Measurements from ENCODE around the genes OR8I2 and OR5T3.

DNA sequence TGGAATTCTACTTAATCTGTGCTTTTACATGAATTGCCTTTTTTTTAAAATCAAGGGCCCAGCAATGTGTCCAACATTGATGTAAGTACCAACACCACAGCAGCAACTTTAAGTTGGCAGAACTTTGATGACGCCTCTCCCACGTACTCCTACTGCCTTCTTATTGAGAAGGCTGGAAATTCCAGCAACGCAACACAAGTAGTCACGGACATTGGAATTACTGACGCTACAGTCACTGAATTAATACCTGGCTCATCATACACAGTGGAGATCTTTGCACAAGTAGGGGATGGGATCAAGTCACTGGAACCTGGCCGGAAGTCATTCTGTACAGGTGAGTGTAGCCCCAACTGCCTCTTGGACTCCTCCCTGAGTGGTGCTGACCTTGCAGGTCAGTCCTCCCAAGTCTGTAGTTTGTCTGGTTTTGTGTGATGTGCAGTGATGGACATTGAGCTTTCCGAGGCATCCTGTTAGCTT is 79.6 kb upstream of the OR4B1 start:
- PRO-cap, result no peak
CAGE:
- cytosol, long polyA minus RNA, result no peak
- cytosol, long polyA plus RNA, result no peak
- long polyA plus RNA, result no peak
- nucleus, long polyA minus RNA, result no peak
- nucleus, long polyA plus RNA, result no peak

GRCh38 chr11:49911194-49911393 is 41.1 kb upstream of the OR4C13 start:
- PRO-cap, result no peak
CAGE:
- cytosol, long polyA minus RNA, result no peak
- cytosol, long polyA plus RNA, result no peak
- long polyA plus RNA, result no peak
- nucleus, long polyA minus RNA, result no peak
- nucleus, long polyA plus RNA, result no peak

- PRO-cap, result no peak
CAGE:
- cytosol, long polyA minus RNA, result no peak
- cytosol, long polyA plus RNA, result no peak
- long polyA plus RNA, result no peak
- nucleus, long polyA minus RNA, result no peak
- nucleus, long polyA plus RNA, result no peak
Measured at GRCh38 chr11:50190785-50190993, 208.4 kb upstream of the OR4C12 start.

GRCh38 chr11:56092886-56093574 is at the start of gene OR8I2:
Gene OR8I2 (plus strand): TSS chr11:56093308.
- PRO-cap, result no peak
CAGE:
- cytosol, long polyA minus RNA, result no peak
- cytosol, long polyA plus RNA, result no peak
- long polyA plus RNA, result no peak
- nucleus, long polyA minus RNA, result no peak
- nucleus, long polyA plus RNA, result no peak

- PRO-cap, result no peak
CAGE:
- cytosol, long polyA minus RNA, result no peak
- cytosol, long polyA plus RNA, result no peak
- long polyA plus RNA, result no peak
- nucleus, long polyA minus RNA, result no peak
- nucleus, long polyA plus RNA, result no peak
Measured at GRCh38 chr11:56252076-56252320, at the start of gene OR5T3. Gene OR5T3 (plus strand): TSS chr11:56252254.

DNA sequence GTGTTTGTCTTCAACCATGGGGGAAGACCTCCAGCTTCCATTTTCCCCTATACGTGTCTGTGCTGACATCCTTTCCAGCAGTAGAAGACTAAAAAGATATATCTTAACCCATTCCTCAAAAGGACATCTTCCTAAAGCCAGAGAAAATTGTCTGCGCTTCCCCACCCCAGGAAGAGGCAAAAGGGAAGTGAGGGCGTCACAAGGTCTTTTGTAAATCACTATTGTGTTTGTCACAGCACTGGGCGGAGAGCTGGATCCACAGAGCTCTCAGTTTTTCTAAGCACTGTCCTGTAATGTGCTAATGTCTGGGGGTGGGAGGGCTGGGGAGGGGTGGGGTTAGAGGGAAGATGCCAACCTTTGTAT is 9.5 kb downstream of the LRRC55 start:
- PRO-cap, result no peak
CAGE:
- cytosol, long polyA minus RNA, result no peak
- cytosol, long polyA plus RNA, result no peak
- long polyA plus RNA, result no peak
- nucleus, long polyA minus RNA, result no peak
- nucleus, long polyA plus RNA, result no peak

DNA sequence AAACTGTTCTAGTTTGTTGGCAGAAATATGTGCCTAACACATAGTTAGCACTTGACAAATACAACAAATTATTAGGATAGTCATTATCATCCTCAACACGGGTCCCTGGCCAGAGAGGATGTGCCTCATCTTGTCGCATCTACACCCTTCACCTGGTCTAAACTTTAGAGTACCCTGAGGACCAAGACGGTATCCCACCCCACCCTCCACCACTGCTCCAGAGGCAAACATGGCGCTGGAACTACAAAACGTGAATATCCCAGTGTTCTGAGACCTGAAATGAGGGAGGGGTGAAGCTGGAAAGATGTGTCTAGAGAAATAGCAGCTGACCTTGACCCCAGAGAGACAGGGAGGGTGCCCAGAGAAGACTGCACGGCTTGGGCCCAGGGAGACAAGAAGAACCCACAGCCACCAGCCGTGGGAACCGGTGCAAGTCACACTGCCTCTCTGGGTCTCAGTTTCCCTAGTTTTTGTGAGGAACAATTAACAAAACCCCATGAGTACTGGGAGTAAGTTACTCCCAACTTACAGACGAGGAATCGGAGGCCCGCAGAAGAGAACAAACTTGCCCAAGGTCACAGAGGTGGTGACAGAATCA is 19.4 kb downstream of the TNKS1BP1 start:
- PRO-cap, result no peak
CAGE:
- cytosol, long polyA minus RNA, result no peak
- cytosol, long polyA plus RNA, result no peak
- long polyA plus RNA, result no peak
- nucleus, long polyA minus RNA, result no peak
- nucleus, long polyA plus RNA, result no peak

DNA sequence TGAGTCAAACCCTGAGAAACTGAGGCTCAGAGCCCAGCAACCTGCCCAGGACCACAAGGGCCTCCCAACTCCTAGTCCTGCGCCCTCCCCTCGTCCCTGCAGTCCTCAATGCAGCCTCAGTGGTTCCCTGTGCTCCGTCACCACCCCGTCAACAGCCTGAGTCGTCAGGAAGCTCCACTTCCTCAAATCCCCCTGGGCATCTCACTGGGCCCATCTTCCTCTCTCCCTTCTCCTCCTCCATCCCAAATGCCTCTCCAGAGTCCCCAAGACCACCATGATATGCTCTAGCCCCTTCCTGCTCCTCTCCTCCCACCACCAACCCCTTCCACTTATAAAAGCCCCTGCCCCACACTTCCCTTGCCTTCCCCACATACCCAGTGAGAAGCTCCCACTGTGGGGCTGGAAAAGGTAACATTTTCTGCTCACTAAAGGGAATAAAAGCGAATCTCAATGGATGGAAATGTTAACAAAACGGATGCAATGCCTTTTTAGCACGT is 17.5 kb downstream of the TNKS1BP1 start:
- PRO-cap, result no peak
CAGE:
- cytosol, long polyA minus RNA, result no peak
- cytosol, long polyA plus RNA, result no peak
- long polyA plus RNA, result no peak
- nucleus, long polyA minus RNA, result no peak
- nucleus, long polyA plus RNA, result no peak

DNA sequence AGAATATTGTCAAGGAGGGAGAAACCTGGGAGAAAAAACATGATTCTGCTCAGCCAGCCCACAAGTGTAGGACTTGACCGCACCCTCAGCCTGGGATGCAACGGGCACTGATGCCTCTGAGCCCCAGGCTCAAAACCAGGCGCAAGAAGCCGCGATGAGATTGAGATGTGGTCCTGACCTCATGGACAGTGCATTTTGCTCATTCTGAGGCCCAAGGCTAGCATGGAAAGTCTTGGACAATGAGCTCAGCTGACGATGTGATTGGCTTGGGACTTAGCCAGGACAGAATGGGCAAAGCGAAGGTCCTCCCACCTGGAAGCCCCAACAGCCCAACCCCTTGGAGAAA is 2.9 kb downstream of the SLC43A3 start:
- PRO-cap, result no peak
CAGE:
- cytosol, long polyA minus RNA, result no peak
- cytosol, long polyA plus RNA, result no peak
- long polyA plus RNA, result no peak
- nucleus, long polyA minus RNA, result no peak
- nucleus, long polyA plus RNA, result no peak

DNA sequence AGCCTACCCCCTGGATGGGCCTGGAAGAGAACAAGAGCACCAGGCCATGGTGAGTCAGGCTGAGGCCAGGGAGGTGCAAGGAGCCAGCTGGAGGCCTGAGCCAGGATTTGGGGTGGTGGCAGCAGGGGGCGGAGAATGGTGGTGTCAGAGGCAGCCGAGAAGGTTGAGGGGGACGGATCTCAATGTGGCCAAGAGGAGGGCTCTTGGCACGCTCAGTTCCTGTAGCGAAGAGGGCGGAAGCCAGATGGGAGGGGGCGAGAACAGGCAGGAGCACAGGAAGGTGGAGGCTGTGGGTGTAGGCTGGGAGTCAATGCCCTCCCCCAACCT is 13.7 kb downstream of the RTN4RL2 start:
- PRO-cap, result no peak
CAGE:
- cytosol, long polyA minus RNA, result no peak
- cytosol, long polyA plus RNA, result no peak
- long polyA plus RNA, result no peak
- nucleus, long polyA minus RNA, result no peak
- nucleus, long polyA plus RNA, result no peak

DNA sequence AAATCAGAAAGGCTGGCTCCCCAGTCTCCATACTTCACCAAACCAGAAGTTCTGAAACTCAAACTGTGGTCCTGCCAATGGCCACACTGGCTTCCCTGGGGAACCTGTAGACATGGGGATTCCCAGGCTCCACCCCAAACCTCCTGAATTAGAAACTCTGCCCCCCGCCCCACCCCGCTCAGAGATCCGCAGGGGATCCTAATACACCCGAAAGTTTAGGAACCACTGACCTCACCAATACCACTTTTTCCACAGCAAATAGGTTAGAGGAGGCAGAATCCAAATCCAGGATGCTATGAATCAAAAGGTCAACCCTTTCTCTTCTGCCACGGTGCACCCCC is 15.4 kb downstream of the RTN4RL2 start:
- PRO-cap, result no peak
CAGE:
- cytosol, long polyA minus RNA, result no peak
- cytosol, long polyA plus RNA, result no peak
- long polyA plus RNA, result no peak
- nucleus, long polyA minus RNA, result no peak
- nucleus, long polyA plus RNA, result no peak

DNA sequence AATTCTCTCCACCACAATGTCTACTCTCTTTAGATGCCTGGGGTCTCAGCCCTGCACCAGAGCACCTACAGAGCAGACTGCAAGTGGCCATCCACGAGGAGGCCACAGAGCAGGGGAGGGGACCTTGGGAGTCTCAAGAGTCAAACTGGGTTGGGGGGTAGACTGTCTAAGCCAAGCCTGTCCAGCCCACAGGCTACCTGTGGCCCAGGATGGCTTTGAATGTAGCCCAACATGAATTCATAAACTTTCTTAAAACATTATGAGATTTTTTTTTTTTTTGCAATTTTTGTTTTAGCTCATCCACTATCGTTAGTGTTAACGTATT is 333 bp downstream of the SMTNL1 start:
- PRO-cap, result no peak
CAGE:
- cytosol, long polyA minus RNA, result no peak
- cytosol, long polyA plus RNA, result no peak
- long polyA plus RNA, result no peak
- nucleus, long polyA minus RNA, result no peak
- nucleus, long polyA plus RNA, result no peak

DNA sequence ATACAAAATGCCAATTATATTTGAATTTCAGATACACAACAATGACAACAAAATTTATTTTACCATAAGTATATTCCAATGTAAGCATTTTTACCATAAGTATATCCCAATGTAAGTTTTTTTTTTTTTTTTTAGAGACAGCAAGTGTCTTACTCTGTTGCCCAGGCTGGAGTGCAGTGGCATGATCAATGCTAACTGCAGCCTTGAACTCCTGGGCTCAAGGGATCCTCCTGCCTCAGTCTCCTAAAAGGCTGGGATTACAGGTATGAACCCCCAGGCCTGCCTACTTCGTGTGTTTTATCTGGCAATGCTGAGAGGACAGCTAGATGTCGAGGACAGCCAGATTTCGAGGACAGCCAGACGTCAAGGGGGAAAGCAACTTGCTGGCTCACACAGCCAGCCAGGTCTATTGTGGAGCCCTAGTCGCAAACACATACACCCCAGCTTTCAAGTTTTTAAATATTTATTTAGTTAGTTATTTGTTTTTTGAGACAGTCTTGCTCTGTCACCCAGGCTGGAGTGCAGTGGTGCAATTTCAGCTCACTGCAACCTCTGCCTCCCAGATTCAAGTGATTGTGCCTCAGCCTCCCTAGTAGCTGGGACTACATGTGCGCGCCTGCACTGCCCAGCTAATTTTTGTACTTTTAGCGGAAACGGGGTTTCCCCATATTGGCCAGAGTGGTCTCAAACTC is 1.1 kb upstream of the SERPING1 start:
- PRO-cap, result no peak
CAGE:
- cytosol, long polyA minus RNA, result no peak
- cytosol, long polyA plus RNA, result no peak
- long polyA plus RNA, result no peak
- nucleus, long polyA minus RNA, result no peak
- nucleus, long polyA plus RNA, result no peak

GRCh38 chr11:57616415-57616854 is 18.9 kb downstream of the SERPING1 start:
- PRO-cap, result no peak
CAGE:
- cytosol, long polyA minus RNA, result no peak
- cytosol, long polyA plus RNA, result no peak
- long polyA plus RNA, result no peak
- nucleus, long polyA minus RNA, result no peak
- nucleus, long polyA plus RNA, result no peak

- PRO-cap, result bidirectional peak, plus-strand start at chr11:57638376, minus-strand start at chr11:57638246; bidirectional peak, plus-strand start at chr11:57638614, minus-strand start at chr11:57638611; bidirectional peak, plus-strand start at chr11:57638983, minus-strand start at chr11:57638966
CAGE:
- cytosol, long polyA minus RNA, result no peak
- cytosol, long polyA plus RNA, result no peak
- long polyA plus RNA, result start-site peak on the plus strand at chr11:57638006-57638976, 15 and 31 reads in 2 replicates
- nucleus, long polyA minus RNA, result start-site peak on the plus strand at chr11:57638351-57638380, 256 reads; start-site peak on the plus strand at chr11:57638527-57638606, 29 reads; start-site peak on the plus strand at chr11:57638853-57638938, 16 reads
- nucleus, long polyA plus RNA, result start-site peak on the plus strand at chr11:57638331-57638424, 37 and 32 reads in 2 replicates
Measured at GRCh38 chr11:57638044-57639146, 11.3 kb downstream of the YPEL4 start.

DNA sequence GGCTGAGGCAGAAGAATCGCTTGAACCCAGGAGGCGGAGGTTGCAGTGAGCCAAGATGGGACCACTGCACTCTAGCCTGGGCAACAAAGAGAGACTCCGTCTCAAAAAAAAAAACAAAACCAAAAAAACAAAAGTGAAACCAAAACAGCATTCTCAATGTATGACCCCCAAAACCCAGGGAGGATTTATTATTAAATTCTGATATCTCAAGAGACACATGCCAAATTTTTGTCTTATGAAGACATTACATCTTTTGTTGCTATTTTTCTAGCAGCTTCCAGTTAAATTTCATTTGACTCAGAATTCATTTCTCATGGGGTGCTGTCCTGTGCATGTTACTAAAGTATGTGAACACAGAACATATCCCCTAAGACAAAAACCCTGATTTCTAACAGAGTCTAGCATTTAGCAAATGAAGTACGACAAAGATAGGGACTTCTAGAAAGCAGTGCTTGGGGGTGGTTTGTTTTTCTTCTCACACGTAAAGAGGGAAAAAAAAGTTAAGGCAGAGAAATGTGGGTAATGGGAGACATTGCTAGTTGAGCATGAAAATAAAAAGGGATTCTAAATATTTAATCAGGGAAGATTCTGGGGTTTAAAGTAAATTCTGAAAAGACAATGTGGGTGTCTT is 3.1 kb upstream of the YPEL4 start:
- PRO-cap, result no peak
CAGE:
- cytosol, long polyA minus RNA, result no peak
- cytosol, long polyA plus RNA, result no peak
- long polyA plus RNA, result no peak
- nucleus, long polyA minus RNA, result no peak
- nucleus, long polyA plus RNA, result no peak

- PRO-cap, result bidirectional peak, plus-strand start at chr11:57667079, minus-strand start at chr11:57667059; bidirectional peak, plus-strand start at chr11:57667110, minus-strand start at chr11:57667127; bidirectional peak, plus-strand start at chr11:57667474, minus-strand start at chr11:57667320
CAGE:
- cytosol, long polyA minus RNA, result no peak
- cytosol, long polyA plus RNA, result no peak
- long polyA plus RNA, result no peak
- nucleus, long polyA minus RNA, result no peak
- nucleus, long polyA plus RNA, result no peak
Measured at GRCh38 chr11:57666723-57667589, 958 bp upstream of the ZDHHC5 start.

DNA sequence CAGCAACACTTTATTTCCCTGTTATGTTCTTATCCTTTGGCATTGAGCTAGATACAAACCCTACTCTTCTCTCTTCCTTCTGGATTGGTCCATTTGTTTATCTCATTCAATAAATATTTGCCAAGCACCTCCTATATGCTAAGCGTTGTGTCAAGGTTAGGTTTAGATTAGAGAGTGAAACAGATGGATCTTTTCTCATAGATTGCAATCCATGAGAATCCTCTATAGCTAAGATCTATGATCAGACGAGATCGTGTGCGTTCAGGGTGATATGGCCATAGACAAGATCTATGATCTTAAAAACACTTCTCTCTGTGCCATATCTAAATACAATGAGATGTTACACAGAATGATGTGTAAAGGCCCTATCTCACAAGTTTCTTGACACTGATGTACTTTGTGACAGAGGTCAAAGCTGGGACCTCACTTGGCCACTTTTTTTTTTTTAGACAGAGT is 57.8 kb downstream of the CTNND1 start:
- PRO-cap, result no peak
CAGE:
- cytosol, long polyA minus RNA, result no peak
- cytosol, long polyA plus RNA, result no peak
- long polyA plus RNA, result no peak
- nucleus, long polyA minus RNA, result no peak
- nucleus, long polyA plus RNA, result no peak

DNA sequence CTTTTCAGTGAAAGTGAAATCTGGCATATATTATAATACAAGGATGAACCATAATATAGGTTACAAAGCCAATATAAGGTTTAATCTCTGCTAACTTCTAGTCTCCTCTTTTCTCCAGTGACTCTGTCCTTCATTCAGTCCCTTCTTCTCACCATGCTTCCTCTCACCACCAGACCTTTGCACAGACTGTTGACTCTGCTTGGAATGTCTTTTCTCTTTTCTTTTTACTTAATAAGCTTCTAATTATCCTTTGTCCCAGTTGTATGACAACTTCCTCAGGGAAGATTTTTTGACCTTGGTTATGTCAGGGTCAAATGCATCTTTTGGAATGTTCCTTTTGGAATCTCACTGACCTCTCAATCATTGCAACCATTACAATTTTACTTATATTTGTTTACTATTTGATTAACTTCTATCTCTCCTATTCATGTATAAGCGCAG is 5.6 kb upstream of the OR10W1 start:
- PRO-cap, result no peak
CAGE:
- cytosol, long polyA minus RNA, result no peak
- cytosol, long polyA plus RNA, result no peak
- long polyA plus RNA, result no peak
- nucleus, long polyA minus RNA, result no peak
- nucleus, long polyA plus RNA, result no peak

DNA sequence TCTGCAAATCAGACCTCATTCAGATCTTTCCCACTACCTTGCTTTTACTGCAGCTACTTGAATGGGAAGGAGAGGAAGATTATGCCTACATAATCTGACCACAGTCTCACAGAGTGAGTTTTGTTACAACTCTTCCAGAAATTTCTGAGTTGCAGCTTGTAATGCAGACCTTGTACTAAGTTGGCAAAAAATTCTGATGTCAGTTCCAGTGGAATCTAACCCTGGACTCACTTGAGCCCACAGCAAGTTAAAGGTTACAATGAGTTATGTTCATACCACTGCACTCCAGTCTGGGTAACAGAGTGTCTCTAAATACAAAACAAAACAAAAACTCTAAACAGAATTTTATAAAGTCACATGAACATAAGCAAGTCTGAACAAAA is 1.3 kb downstream of the GLYAT start:
- PRO-cap, result no peak
CAGE:
- cytosol, long polyA minus RNA, result no peak
- cytosol, long polyA plus RNA, result no peak
- long polyA plus RNA, result no peak
- nucleus, long polyA minus RNA, result no peak
- nucleus, long polyA plus RNA, result no peak